Amniotic epithelial cell (primary cell): ENCODE measurements around the genes SCG5, DPH6 and FAM98B.

DNA sequence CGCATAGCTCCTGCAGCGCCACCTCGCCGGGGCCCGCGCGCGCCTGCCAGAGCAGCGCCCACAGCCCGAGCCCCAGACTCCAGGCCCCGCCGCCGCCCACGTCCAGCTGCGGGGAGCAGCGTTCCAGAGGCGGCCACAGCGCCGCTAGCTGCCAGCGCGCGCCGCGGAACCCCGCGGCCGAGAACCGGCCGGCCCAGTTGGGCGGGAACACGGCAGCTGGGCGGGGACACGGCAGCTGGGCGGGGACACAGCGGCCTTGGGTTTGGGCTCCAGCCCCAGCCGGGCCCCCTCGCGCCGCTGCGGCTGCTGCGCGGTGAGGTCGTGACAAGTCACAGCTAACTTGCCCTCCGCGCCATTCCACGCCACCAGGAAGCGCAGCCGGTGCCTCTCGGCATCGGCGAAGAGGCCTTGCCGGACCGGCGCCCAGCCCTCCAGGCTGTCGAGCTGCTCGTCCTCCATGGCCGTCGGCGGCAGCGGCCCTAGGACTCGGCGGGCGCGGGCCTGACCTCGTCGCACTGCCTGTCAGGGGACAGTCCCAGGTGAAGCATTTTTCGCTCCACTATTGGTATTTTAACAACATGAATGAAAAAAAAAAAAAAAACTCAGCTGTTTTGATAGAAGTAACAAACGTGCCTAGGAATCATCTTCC, 78.7 kb upstream of the ARHGAP11A start:
- RRBS = no CpG with 5 or more reads among the region's 68 CpGs

GRCh38 chr15:32641291-32642185, at the start of gene SCG5:
Gene SCG5, plus strand, starts transcription at chr15:32641710.
- RRBS = no CpG with 5 or more reads among the region's 24 CpGs

DNA sequence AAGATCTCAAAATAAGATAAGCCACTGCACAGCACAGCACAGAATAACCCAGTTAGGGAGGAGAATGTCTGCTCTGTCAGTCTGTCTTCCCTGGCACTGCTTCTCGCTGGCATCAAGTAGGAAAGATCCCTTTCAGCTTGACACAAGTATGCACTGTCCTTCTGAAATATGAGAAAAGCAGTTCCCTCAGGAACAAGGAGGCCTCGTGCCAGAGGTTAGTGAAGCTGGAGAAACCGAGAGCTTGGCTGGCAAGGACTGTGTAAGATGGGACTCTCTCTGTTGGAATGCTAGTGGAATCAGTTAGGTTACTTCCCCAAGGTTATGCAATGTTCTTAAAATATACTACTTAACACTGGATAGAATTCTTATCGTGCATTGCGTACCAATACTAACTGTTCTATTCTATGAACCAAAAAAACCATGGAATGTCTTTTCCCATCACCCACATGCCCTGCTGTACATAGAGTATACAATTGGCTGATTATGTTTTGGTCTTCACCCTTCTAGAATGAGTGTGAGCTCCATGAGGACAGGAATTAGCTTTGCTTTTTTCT, 59.0 kb downstream of the FMN1 start:
- RRBS = no CpG with 5 or more reads among the region's 5 CpGs

GRCh38 chr15:33153925-33154433, 40.5 kb downstream of the FMN1 start:
- RRBS = no CpG with 5 or more reads among the region's 11 CpGs

DNA sequence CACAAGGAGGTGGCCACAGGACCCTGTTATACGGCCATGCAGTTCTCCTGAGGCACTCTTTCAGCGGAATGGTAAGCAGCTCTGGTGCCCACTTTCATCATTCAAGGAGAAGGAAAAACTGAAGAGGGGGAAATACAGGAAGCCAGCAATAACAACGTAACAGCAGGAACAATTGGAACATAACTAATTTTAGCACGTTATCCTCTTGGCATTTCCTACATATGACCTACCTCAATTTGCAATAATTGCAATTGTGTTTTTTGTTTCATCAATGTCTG, 219.8 kb downstream of the RYR3 start:
- RRBS = no CpG with 5 or more reads among the region's 4 CpGs

DNA sequence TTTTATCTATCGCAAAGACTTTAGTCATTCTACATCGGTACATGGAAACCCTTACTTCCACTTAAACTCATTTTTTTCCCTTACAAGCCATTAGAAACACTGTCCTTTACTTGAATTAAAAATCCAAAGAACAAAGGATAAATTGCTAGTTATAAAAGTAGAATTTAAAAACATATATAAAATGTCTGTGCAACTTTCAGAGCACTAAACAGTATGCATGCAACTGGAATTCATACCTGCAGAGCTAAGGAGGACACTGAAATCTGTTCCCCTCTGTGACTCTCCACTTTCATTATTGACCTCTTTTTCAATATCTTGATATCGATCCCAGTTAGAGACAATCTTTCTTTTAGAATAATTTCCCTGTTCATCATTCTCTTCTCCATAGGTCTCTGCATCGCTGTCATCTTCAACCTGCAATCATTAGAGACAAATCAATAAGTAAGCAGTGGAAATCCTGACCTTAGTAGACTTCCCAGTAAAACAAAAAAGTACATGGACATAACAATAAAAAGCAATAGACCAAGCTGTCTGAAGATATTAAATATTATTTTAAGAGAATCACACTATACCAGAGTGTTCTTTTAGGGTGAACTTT, 34.6 kb downstream of the CHRM5 start:
- RRBS = no CpG with 5 or more reads among the region's 4 CpGs

DNA sequence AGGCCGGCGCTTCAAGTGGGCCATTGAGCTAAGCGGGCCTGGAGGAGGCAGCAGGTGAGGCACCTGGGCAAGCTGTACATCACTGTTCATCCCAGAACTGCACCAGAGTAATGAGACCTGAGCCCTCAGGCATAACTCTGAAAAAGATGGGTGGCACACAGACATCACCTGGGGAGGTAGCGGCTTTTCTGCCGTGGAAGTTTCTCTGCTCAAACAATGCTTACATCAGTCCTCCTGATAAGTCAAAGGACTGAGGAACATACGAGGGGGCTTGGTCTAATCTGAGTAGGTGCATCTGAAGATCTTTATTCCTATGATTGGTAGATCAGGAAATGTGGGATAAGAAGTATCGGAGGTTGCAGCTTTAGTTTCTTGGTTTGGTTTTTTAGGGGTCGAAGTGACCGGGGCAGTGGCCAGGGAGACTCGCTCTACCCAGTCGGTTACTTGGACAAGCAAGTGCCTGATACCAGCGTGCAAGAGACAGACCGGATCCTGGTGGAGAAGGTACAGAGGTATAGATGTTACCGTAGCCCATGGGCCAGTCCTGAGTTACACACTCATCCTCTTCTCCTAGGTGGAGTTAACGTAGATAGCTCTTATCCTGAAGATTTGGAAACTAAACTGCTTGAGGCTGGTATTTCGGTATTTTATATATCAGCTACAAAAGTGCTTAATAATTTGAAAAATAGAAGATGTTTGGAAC, 482 bp downstream of the EMC4 start:
- RRBS = 27% methylated on average over 4 of the region's 16 CpGs

- RRBS = no CpG with 5 or more reads among the region's 3 CpGs
Measured at GRCh38 chr15:34341421-34341848, 1.5 kb downstream of the NOP10 start.

GRCh38 chr15:34343344-34343742, 228 bp downstream of the NUTM1 start:
- RRBS = no CpG with 5 or more reads among the region's 11 CpGs

- RRBS = no CpG with 5 or more reads among the region's 2 CpGs
Measured at GRCh38 chr15:34649945-34650588, 66.6 kb upstream of the GOLGA8B start.

- RRBS = no CpG with 5 or more reads among the region's 2 CpGs
Measured at GRCh38 chr15:35312160-35312667, 227.1 kb upstream of the NANOGP8 start.

GRCh38 chr15:35545750-35546791, at the start of gene DPH6:
Gene DPH6, minus strand, starts transcription at chr15:35546165.
- RRBS = no CpG with 5 or more reads among the region's 74 CpGs

GRCh38 chr15:36580309-36580588, 823 bp downstream of the CDIN1 start:
- RRBS = no CpG with 5 or more reads among the region's 4 CpGs

- RRBS = no CpG with 5 or more reads among the region's 8 CpGs
Measured at GRCh38 chr15:36809113-36809805, 229.8 kb downstream of the CDIN1 start.

DNA sequence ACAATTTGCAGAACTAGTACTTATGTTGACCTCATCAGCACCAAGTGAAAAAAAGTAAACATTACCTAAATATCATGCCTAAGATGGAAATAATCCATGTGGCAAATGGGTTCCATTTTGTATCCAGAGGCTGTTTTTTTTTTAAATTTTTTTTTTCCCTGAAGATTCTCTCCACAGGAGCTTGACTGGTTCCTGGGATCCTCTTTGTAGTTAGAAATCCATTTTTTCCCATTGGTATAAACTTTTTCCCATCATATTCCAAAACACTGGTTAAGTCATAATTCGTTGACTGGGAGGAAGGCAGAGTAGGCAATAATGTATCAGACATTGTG, 127.1 kb upstream of the TMCO5A start:
- RRBS = no CpG with 5 or more reads among the region's 1 CpG

DNA sequence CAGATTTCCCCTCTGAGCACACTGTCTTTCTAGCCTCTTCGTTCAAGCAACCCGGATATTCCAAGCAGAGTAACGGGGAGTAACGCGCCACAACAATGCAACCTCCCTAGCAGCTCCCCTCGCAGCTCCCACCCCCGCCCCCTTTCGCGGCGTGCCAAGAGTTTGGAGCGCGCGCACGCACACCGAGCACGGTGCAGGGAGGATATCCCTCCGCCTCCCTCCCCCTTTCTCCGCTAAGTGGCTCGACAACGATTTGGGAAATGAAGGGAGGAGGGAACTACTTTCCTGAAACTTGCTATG, 923 bp upstream of the SPRED1 start:
- RRBS = no CpG with 5 or more reads among the region's 20 CpGs

DNA sequence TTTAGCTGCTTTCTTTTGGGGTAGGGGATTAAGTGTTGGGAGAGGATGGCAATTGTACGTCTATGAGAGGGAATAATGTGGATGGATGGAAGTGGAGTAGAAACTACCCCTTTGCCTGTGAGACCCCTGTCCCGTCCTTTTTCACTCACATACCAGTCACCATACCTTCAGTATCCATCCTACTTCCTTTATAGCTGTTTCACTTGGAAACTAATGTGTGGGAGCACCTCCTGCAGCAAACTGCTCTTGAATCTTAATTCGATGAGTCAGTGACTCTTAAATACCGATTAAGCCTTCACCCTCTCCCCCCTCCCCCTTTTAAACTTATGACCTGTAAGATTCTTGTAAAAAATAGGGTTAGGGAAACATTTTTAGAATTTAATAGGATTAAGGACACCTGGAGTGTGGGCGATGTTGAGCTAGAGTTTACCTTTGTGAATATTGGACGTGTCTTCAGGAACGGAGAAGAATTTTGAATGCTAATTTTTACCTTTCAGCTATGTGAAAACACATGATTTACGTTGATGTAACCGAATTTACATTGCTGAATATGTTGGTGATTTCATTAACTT, 852 bp downstream of the SPRED1 start:
- RRBS = no CpG with 5 or more reads among the region's 9 CpGs

DNA sequence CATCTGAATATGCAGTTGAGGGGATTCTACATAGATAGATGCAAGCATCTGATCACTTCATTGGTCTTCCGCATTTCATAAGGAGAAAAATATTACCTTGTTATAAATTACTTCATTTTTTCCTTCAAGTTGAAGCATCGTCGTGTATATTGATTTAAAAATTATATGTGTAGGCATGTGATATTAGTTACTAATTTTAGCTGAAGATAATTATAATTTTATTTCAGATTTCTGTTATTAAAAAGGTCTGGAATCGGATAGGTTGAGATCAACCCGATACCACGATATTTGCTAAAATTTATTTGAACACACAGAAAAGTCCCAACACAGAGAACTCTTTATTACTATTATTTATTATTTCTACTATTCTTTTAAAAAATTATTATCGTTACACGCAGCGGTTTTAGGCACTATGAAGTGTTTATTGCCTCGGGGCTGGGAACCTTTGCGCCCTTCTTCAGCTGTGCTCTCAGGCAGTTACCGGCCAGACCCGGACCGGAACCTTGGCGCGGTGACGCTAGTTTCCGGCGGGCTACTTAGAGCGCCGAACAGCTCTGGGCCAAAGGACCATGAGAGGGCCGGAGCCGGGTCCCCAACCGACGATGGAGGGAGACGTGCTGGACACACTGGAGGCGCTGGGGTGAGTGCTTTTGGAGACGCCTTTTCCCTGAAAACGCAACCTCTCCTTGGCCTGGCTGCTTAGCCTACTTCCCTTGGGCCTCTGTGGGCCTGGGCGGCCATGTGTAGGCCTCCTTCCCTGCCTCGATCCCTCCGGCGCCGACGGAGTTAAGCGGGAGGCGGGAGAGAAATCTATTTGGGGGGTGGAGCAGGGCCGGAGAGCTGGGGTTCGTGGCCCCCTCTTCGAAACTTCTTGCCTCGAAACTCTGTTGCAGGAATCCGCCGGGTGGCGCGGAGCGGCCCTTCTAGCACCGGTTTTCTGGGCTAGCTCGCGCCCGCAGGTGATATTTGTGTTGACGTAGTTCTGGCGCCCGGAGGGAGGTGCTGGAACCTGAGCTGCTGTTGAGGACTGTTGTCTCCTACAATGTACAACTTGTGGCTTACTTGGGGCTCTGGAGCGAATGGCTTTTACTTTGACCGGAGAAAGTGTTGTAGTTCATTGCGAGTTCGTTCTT, at the start of gene FAM98B:
FAM98B (plus strand) TSS at position 535 of the 1,133 bp plus-strand sequence.
- RRBS = 2% methylated on average over 24 of the region's 57 CpGs

DNA sequence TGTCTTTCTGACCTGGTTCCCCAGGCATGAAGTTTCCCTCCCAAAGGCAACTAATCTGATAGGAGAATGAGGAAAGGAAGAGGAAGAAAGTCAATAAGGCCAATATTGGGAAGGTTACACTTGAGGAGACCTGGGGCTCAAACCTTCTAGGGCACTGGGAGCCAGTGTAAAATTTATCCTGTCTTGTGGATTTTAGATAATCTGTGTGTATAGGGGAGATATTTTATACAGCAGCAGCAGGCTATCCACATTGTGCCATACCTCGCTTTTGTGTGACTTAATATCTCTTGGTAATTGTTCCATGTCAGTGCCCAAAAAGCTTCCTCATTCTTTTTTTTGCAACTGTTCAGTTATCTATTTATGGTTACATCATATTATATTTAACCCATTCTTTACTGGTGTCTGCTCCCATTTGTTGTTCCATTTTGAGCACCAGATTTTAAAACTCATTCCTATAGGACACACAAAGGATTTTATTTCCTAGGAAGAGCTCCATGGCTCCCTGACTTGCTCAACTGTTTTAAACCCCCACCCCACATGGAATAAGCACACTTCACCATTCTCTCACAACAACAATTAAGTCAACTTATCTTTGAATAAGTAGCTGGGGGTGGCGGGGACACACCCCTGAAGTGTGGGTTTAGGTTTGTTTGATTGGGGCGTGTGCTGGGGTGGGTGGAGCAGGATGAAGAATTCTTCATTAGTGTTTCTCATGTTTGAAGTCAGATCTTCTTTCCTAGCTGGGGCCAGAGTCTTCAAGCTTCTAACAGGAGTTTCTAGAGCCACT, 86.3 kb upstream of the RASGRP1 start:
- RRBS = no CpG with 5 or more reads among the region's 3 CpGs

- RRBS = no CpG with 5 or more reads among the region's 4 CpGs
Measured at GRCh38 chr15:38670416-38671155, 106.0 kb upstream of the RASGRP1 start.